Neural cell (in vitro differentiated cells): Measurements from ENCODE around the gene H4C12.

GRCh38 chr6:26545599-26546081 is 7.5 kb downstream of the HMGN4 start:
- RAMPAGE, long total RNA = no peak

DNA sequence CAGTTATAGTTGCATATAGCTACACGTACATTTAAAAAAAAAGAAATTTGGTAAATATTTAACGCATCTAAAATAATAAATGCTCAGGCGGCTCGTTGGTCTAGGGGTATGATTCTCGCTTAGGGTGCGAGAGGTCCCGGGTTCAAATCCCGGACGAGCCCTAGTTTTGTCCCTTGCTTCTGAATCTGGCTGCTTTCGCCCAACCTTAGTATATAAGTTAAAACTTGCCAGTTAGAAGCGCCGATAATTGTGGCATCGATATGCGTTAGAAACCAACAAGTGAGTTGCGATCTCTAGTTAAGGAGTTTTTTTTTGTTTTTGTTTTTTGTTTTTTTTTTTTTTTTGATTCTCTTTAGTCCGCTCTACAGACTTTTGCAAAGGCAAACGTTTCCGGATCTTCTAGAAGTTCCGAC is 17.0 kb downstream of the HMGN4 start:
- RAMPAGE, long total RNA = no peak

DNA sequence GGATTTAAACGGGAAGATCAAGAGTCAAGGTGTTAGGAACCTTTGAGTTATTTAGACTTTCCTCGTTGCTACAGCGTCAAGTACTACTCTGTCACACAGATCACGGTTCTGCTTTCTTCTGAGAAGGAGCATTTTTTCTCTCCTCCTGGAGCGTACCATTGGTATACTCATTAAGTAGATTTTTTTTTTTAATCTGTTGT is 17.4 kb downstream of the HMGN4 start:
- RAMPAGE, long total RNA = no peak

GRCh38 chr6:26956046-26956279 is 176.6 kb downstream of the H2BC11 start:
- RAMPAGE, long total RNA = no peak

DNA sequence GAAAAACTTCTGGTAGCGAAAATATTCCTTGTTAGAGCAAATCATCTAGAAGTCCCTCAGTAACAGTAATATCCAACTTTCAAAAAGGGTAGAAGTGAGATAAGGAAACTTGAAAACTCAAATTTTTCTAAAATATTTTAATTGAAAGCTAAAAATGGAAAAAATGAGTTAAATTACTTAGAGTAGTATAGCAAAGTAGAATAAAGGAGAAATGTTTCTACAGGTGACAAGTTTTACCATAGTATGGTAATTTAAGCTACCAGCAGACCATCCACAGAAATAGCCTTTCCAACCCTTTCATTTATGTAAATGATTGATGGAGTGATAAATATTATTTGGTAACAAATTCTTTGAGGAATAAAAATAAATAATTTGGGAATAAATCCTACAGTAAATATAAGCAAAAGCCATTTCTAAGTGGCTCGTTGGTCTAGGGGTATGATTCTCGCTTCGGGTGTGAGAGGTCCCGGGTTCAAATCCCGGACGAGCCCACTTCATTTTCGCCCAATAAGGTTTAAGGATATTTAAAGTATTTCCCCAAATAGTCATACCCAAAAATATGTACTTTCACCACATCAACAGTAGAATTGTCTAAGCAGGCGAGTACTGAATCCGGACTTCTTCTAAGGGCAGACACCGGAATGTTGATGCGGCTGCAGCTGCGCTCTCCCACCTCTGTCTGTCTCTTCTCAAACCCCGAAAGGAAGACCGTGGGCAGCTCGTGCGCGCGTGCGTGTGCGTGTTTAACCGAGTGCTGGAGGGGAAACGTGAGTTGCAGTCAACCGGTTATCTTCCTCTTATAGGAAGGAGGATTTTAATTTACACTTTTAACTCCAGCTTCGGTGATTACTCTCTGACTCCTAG is 41.0 kb downstream of the H2BC11 start:
- RAMPAGE, long total RNA = no peak

DNA sequence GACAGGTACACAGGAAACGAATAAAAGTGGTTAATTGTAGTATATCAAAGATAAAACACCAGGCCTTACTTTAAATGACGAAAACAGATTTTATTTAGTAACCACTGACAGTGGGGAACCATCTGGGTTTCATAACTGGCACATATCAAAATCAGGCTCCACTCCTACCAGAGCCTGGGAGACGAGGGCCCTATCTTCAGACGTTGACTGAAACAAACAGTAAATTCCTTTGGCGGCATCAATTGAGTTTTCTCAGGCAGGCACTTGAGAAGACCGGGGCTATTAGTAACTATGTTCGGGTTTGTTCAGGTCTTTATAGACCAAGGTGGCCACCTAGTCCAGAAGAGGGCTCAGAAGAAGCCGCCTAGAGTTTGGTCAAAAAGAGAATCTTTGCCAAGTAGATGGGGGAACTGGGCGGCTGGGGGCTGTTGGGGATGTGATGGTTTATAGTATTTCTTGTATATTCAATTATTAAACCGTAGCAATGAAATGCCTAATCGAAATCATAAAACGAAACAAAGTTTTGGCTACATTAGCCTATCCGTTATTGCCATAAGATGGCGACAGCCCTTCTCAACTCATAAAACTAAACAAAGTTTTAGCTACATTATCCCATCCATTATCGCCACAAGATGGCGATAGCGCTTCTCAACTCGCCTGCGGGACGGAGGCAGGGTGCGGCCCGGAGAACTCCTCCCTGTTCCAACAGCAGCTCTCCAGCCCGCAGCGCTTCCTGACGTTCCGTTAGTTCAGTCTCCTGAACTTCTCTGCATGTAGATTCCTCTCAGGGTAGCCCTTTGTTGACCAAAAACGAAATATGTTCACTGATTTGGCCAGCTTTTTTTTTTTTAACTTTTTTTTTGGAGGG is 5.8 kb downstream of the H2BC11 start:
- RAMPAGE, long total RNA = no peak

- RAMPAGE, long total RNA = no peak
Observed at GRCh38 chr6:27138959-27139080, 262 bp upstream of the H4C9 start.

GRCh38 chr6:27187184-27188298 is 40.6 kb downstream of the H2AC12 start:
- RAMPAGE, long total RNA = no peak

GRCh38 chr6:27293758-27294231 is 18.3 kb downstream of the POM121L2 start:
- RAMPAGE, long total RNA = no peak

- RAMPAGE, long total RNA = no peak
Observed at GRCh38 chr6:27297679-27298120, 14.4 kb downstream of the POM121L2 start.

GRCh38 chr6:27334864-27335381 is 22.9 kb upstream of the POM121L2 start:
- RAMPAGE, long total RNA = no peak

GRCh38 chr6:27541532-27542408 is 68.9 kb upstream of the ZNF184 start:
- RAMPAGE, long total RNA = no peak

- RAMPAGE, long total RNA = no peak
Observed at GRCh38 chr6:27561887-27562330, 89.0 kb upstream of the ZNF184 start.

DNA sequence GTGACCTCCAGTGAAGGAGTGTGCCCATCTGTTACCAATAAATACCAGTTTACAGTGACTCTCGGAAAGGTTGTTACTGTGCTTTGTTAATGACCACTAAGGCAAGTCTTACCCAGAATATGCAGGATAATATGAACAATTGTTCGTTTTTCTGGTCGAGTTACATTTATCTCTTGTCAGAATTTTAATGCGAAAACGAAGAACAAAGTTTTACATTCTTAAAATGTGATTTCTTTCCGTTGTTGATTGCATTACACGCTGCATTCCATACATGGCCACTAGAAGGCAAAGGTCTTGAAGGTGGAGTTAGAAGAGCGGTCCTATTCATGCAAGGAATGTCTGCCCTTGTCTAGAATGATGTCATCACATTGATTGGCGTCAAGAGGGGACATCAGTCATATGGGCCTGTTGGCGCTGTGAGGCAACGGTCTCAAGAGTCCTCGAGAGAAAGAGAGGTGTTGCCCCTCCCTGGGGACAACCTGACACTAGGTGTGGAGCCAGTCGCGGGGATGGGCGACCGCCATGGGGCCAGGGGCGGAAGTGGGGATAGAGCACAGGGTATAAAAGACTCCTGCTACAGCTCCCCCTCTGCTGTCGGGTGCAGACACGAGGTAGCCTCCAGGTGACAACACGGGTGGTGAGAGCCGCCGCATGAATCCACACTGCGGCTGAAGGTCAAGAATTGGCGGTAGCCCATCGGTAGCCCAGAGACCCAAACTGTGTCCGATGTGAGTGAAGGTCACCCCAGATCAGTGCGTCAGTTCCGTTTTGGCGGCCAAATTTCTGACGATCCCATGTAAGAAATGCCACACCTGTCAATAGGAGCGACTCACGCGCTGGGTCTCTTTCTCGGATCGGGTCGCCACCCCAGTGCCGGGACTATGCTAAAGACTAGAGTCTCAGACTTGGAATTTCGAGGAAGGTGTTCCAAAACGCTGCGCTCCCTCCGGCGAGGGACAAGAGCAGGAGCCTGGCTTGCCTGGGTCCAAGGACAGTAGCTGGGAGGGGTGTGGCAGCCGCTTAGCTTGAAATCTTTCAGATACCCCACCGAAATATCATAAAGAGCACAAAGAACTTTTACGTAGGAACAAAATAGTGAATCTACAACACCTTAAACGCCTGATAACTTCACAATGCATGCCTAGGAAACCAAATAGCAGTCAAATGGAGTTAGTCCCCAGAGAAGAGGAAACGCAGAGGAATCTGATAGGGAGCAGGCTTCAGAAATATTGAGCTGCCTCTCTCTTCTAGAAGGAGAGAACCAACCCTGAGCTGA is 93.2 kb upstream of the ZNF184 start:
- RAMPAGE, long total RNA = no peak

DNA sequence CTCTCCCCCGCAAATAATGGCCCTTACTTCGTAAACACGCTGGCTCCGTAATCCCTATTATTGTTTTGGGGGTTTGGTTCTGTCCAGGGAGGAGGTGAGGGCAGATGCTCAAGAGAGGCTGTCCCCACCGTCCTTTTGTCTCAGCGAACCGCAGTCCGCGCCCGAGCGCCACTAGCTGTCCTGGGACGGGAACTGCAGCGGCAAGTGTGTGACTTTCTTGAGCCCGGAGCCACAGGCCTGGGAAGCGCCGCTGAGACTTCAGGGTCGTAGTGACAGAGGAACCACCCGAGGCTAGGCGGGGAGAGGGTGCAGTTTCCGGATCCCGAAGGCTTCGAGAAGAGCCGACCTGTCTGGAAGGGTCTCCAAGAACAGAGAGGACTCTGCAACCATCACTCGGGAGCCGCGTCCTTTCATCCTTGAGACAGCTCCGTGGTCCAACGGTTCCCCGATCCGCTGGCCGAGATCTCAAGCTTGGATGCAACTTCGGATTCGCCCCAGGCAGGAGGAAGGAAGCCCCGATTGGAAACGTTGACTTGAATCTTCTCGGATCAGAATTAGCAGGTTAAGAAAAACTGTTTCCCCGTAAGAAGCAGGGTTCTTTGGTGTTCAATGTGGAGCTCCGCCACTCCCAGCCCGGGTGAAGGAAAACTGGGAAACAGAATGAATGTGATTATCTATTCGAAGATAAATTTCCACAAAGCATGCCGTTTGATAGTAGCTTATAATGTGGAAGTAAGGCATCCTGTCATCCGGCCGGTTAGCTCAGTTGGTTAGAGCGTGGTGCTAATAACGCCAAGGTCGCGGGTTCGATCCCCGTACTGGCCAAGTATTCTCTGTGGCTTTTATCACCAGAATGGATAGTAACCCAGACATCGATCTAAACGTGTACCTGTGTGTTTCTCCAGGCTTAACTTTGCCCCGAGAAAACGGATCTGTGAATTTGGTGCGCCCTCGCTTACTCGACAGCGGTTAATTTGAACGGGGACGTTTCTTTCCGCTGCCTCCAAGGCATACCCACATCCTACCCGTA is 120.0 kb downstream of the H2BC13 start:
- RAMPAGE, long total RNA = no peak

GRCh38 chr6:27810137-27811411 is 723 bp downstream of the H3C10 start:
- RAMPAGE, long total RNA = no peak

- RAMPAGE, long total RNA = no peak
Observed at GRCh38 chr6:27811908-27813212, 2.2 kb downstream of the H2AC14 start.

- RAMPAGE, long total RNA = no peak
Observed at GRCh38 chr6:27831429-27831769, at the start of gene H4C12. H4C12 (minus strand) TSS chr6:27831560.

GRCh38 chr6:27837647-27838205 is 449 bp downstream of the H2AC15 start:
- RAMPAGE, long total RNA = no peak

DNA sequence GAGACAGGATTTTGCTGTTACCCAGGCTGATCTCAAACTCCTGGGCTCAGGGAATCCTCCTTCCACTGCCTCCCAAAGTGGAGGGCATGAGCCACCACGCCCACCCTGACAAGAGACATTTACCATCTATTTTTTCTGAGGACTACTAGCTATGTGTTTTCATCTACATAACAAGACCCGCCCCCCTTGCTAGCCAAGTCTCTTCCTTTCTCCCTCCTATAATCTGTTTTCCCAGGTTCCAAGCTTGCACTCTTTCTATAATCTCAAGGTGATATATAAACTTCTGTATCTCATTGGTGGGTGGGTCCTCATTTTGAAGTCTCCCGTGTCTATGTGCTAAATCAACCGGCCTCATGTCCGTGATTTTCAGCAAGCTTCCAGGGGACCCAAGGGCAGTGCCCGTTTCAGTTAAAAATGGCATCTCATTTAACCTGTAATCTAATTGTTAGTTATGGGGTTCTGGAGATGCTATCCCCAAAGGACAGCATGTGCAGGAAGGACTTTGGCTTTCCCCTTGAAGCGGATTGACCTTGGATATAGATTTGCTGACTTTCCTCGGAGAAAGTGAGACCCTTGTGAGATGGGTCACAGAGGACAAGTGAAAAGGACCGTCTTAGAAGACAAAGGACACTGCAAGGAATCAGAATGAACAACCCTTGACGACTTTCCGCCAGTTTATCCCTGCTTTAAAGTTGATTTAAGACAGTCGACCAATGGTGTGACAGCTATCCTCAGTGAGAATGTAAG is 881 bp downstream of the H3C12 start:
- RAMPAGE, long total RNA = no peak